ENCODE results near the gene UBE3B.

- RRBS = no CpG with 5 or more reads among the region's 2 CpGs
Measured at GRCh38 chr12:109245605-109245898, 63.5 kb downstream of the FOXN4 start.

DNA sequence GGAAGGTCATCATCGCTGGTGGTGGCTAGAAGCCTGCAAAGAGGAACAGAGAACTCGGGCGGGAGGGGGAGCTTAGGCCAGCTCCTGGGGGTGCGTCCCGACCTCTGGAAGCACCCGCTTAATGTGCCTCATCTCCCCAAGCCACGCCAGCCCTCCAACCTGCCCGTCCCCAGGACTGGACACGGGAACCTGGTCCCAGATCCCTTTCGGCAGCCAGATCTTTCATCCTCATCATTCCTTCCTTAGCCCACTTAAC lies 18.9 kb downstream of the FOXN4 start:
- RRBS = no CpG with 5 or more reads among the region's 10 CpGs

GRCh38 chr12:109477545-109478313 lies at the start of gene UBE3B:
Gene UBE3B, plus strand, starts transcription at chr12:109477634.
- RRBS = 1% methylated on average over 11 of the region's 39 CpGs

GRCh38 chr12:109516610-109517025 lies 39.2 kb downstream of the UBE3B start:
- RRBS = no CpG with 5 or more reads among the region's 7 CpGs

DNA sequence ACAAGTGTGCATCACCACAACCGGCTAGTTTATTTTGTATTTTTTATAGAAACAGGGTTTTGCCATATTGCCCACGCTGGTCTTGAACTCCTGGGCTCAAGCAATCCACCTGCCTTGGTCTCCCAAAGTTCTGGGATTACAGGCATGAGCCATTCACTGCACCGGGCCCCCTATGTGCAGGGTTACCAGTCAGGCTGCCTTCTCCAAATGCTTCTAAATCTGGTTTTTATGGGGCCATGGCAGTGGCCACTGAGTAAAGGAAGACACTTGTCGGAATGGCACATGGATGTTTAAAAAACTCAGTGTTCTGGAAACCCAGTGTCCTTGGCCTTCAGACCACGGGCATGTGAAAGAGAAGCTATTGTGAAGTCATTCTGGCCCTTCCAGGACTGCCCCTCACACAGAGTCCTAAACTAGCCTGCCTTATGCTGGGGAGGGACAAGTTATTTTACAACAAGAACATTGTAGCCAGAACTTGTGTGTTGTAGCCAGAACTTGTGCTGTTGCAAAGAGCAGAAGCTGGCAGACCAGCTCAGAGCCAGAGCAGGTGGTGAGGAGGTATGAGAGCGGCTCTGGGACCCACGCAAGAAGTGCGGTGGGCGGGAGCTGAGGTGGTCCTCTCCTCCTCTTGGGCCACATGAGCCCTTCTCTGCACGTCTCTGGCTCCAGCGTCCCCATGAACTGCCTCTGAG lies 32.8 kb downstream of the MMAB start:
- RRBS = no CpG with 5 or more reads among the region's 11 CpGs

GRCh38 chr12:109875385-109875963 lies 4.9 kb downstream of the GLTP start:
- RRBS = no CpG with 5 or more reads among the region's 3 CpGs

- RRBS = no CpG with 5 or more reads among the region's 8 CpGs
Measured at GRCh38 chr12:109878615-109879119, 1.7 kb downstream of the GLTP start.

DNA sequence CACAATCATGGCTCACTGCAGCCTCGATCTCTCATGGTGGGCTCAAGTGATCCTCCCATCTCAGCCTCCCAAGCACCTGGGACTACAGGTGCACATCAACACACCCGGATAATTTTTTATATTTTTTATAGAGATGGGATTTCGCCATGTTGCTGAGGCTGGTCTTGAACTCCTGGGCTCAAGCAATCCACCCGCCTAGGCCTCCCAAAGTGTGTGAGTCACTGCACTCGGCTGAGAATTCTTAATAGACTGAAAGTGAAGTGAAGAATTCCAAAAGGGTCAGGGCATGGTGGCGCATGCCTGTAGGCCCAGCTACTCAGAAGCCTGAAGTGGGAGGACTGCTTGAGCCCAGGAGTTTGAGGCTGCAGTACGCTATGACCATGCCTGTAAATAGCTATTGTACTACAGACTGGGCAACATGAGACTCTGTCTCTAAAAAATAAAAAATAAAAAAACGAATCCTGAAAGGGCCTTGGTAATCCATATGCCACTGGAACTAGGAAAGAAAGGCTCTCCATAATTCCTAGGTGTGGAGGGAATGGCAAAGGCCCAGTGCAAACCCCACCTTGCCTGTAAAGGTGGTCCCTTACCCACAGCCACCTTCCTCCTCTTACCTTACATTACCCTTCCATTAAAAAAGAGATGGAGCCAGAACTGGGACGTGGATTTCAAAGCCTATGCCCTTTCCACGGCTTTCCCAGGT lies 43.8 kb downstream of the TCHP start:
- RRBS = no CpG with 5 or more reads among the region's 10 CpGs

DNA sequence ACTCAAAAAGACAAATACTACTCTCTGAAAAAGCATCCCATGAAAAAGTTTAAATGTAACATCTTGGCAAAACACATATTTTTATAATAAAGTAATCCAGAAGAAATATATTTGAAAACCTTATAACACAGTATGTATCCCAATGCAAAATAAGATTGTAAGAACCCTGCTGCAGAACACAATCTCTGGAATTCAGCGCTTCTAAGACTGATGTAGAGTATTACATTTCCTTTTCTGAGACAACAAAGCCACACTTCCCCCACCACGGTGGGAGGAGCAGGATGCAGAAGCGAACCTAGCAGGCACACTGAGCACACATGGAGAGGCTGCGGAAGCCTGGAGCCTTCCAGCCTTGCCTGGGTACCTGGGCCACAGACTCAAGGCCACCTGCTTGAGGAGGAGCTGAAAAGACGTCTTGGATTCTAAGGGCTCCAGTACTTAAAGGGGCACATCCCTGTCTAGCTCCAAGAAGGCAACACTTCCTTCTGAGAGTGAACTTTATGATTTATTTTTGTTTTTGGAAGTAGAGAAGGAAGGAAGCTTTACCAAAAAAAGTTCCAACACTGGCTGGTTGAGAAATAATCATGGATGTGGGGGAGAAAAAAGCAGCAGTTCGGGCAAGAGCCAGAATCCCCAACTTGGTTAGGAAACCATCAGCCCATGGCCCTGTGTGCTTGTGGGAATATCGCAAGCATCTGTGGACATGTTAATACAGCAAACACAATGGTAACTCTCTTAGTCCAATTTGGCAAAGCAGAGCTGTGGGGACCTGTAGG lies 46.5 kb downstream of the TCHP start:
- RRBS = no CpG with 5 or more reads among the region's 7 CpGs

DNA sequence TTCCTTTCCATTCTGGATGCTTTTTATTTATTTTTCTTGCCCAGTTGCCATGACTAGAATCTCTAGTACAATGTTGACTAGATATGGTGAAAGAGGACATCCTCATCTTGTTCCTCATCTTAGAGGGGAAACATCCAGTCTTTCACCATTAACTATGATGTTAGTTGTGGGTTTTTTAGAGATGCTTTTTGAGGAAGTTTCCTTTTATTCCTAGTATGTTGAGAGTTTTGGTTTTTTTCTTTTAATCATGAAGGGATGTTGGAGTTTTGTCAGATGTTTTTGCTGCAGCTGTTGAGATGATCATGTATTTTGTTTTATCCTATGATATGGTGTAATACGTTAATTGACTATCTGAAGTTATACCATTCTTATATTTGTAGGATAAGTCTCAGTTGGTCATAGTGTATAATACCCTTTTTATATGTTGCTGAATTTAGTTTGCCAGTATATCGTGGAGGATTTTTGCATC lies 8.8 kb downstream of the ANKRD13A start:
- RRBS = no CpG with 5 or more reads among the region's 2 CpGs

GRCh38 chr12:110010602-110011939 lies 11.8 kb downstream of the ANKRD13A start:
- RRBS = no CpG with 5 or more reads among the region's 17 CpGs

DNA sequence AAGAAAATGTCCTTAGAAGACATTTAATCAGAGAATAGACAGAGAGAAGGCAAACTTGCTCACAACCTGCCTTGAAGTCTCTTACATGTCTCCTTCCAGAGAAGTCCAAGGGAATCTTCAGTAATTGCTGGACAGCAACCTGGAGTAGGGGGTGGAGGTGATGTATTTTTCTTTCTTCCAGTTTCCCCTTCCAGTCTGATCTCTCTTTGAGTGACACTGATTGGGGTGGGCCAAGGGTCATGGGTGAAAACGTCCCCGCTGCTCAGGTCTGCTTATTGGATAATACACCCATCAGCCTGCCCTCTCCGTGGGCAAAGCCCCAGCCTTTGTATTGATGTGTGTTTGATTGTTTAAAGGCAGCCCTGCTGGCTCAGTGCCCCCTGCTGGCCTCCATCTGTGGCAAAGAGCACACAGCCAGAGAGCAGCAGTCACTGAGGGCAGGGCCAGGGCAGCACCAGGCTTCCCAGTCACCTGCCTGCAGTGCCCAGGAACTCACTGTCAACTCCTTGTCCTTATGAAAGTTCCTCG lies 35.7 kb upstream of the ATP2A2 start:
- RRBS = no CpG with 5 or more reads among the region's 4 CpGs

- RRBS = no CpG with 5 or more reads among the region's 5 CpGs
Measured at GRCh38 chr12:110248063-110248511, 33.0 kb upstream of the ATP2A2 start.

DNA sequence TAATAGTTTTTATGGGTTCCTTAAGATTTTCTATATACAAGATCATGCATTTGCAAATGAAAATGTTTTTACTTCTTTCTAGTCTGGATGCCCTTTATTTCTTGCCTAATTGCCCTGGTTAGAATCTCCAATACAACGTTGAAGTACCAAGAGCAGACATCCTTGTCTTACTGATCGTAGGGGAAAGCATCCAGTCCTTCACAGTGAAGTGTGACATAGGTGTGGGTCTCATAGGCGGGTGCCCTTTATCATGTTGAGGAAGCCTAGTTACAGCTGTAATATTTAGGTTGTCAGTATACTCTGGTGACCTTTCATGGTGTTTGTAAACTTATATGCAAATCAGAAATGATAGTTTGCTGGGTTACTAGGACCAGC lies 27.1 kb downstream of the ATP2A2 start:
- RRBS = no CpG with 5 or more reads among the region's 3 CpGs

GRCh38 chr12:110347039-110347391 lies 56.5 kb downstream of the ANAPC7 start:
- RRBS = no CpG with 5 or more reads among the region's 8 CpGs

DNA sequence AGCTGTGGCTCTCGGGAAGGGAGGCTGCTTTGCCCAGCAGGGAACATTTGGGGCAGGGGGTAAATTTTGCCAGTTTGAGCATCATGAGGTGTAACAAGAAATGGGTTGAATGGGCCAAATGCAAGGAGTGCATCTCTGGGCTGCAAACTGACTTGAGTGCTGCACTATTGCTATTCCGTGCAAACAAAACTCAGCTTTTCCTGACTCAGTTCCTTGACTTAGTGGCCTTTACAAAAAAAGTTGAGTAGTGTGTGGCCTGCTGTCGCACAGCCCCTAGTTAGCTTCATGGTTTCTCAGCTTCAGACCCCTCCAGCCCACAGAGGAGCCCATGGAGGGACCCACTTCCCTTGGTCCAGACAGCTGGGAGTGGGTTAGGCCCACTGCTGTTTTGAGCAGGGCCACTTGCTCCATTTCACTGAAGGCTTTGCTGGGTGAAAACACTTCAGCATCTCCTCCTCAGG lies 54.7 kb downstream of the ANAPC7 start:
- RRBS = no CpG with 5 or more reads among the region's 3 CpGs

GRCh38 chr12:110638017-110638258 lies 24.0 kb downstream of the TCTN1 start:
- RRBS = no CpG with 5 or more reads among the region's 1 CpG

DNA sequence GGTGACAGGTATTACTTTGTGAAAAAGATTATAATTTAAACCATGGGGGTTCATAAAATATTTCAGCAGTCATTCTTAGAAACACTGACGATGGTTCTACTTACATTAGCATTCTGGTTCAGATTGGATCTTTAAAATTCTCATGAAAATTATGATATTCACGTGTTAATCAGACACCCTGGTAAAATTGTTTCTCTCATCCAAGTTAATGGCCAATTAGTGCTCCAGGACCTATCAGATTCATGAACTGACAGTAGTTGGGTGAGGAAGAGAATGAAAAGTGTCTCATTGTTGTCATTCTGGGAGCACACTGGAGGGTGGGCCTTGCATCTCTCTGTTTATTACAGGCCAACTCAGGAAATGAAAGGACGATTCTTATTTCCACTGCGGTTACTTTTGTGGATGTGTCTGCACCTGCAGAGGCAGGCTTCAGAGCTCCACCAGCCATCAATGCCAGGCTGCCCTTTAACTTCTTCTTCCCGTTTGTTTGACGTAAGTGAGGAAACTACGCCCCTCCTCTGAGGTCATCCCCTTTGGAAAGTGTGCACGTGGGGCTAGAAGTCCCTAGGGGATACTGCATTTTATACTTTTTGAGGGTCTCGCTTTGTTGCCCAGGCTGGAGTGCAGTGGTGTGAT lies 33.6 kb downstream of the TCTN1 start:
- RRBS = no CpG with 5 or more reads among the region's 9 CpGs

DNA sequence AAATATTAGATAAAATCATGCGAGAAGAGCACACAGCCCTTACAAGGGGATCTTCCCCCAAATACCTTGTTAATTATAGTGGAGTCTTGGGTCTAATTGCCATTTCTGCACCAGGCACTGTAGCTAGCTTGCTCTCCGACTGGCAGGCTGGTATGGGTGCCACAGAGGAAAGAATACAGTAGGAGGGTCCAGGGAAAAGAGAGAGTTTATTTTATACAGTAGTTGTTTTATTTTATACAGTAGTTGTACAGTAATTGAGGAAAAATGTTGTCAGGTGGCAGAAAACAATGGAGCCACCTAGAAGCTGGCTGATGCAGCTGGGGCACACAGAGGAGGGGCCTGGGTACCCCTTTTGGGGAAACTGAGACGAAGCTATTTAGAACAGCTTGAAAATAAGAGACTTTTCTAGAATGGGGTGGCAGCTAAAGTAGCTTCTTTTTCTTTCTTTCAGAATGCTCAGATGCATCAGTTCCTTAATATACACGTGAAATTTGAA lies 34.7 kb downstream of the TCTN1 start:
- RRBS = no CpG with 5 or more reads among the region's 4 CpGs

- RRBS = no CpG with 5 or more reads among the region's 7 CpGs
Measured at GRCh38 chr12:110741172-110741848, 1.4 kb downstream of the PPP1CC start.